HT1080 (cell line): ENCODE measurements around a stretch of chr6.

DNA sequence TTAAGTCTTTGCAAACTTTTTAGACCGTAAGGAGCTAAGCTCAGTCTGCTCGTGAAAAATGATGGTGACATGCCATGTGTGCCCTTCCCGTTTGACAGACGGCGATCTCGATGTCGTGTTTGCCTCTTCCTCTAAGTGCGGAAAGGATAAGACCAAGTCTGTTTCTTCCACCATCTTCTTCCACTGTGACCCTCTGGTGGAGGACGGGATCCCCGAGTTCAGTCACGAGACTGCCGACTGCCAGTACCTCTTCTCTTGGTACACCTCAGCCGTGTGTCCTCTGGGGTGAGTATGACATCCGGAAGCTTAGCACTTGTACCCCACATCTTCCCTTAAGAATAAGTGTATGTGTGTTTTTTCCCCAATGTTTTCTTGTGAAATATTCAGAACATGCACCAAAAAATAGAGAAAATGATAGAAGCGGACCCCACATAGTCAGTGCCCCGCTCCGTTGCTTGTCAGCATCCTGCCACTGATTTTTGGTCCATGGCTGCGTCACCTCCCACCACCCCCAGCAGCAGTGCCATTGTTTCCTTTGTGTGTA lies 25.2 kb upstream of the SLC22A1 start:
RAMPAGE:
- cytosol, long total RNA: no peak
- long total RNA: no peak
- nucleus, long total RNA: no peak

RAMPAGE:
- cytosol, long total RNA: no peak
- long total RNA: no peak
- nucleus, long total RNA: no peak
Observed at GRCh38 chr6:160108770-160109675, 12.6 kb upstream of the SLC22A1 start.

DNA sequence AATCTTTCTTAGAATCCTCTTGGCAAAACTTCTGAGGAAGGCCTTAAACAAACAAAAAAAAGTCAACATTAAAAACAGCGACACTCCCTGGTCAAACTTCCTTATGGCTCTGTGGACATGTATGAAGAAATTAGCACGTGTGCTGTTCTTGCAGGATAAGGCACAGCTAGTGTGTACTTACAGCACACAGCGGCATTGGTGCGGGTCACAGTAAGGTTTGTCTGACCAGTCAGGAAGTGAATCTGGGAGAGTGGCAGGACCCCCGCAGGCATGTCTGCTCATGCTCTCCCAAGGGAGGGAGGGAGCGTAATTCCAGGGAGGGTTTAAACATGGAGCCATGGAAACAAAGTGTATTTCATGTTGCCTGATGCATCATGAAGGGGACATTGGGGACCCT lies 38.9 kb downstream of the SLC22A1 start:
RAMPAGE:
- cytosol, long total RNA: no peak
- long total RNA: no peak
- nucleus, long total RNA: no peak

GRCh38 chr6:160299928-160300358 lies 41.3 kb upstream of the SLC22A2 start:
RAMPAGE:
- cytosol, long total RNA: no peak
- long total RNA: no peak
- nucleus, long total RNA: no peak

RAMPAGE:
- cytosol, long total RNA: no peak
- long total RNA: no peak
- nucleus, long total RNA: no peak
Observed at GRCh38 chr6:160362606-160363358, 14.6 kb downstream of the SLC22A3 start.

DNA sequence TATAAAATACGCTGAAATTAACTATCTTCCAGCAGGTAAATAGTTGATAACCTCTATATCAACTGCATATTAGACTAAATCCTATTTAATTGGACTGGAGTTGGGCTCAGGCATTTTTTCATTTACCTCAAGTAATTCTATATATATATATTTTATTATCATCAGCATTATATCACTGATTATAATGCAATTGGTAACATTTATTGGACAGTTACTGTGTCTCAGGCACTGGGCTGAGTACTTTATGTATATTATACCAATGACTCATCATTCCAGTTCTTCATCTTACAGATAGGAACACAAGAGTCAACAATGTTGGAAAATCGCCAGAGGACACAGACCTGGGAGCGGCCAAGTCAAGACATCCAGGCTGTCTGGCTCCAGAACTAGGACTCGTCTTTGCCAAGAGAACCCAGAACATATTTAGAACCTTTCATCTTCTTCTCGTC lies 43.1 kb downstream of the SLC22A3 start:
RAMPAGE:
- cytosol, long total RNA: no peak
- long total RNA: no peak
- nucleus, long total RNA: no peak

DNA sequence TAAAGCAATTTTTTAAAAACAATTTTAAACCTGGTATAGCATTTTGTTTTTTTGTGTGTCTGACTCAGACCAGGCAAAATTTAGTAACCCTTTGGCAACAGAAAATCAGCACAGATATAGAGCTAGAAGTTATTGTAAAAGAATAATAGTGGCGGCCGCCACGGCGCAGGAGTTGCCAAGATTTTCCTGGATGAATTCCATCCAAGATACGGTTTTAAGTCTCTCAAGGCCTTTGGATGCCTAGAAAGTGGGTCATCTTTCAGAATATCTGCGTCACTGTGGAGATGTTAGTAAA lies 82.9 kb downstream of the SLC22A3 start:
RAMPAGE:
- cytosol, long total RNA: no peak
- long total RNA: no peak
- nucleus, long total RNA: no peak

GRCh38 chr6:160704679-160705275 lies 2.7 kb downstream of the PLG start:
RAMPAGE:
- cytosol, long total RNA: no peak
- long total RNA: no peak
- nucleus, long total RNA: no peak

DNA sequence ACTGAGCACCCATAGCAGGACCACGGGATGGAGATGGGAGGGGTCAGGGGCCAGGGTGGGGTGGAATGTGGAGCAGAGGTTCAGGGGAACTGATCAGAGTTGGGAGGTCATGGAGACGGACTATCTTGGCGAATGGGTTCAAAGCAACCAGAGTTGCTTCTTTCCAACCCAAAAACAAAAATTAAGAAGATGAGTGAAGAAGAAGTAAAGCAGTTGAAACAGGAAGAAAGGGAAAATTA lies 5.1 kb downstream of the PLG start:
RAMPAGE:
- cytosol, long total RNA: no peak
- long total RNA: no peak
- nucleus, long total RNA: no peak

DNA sequence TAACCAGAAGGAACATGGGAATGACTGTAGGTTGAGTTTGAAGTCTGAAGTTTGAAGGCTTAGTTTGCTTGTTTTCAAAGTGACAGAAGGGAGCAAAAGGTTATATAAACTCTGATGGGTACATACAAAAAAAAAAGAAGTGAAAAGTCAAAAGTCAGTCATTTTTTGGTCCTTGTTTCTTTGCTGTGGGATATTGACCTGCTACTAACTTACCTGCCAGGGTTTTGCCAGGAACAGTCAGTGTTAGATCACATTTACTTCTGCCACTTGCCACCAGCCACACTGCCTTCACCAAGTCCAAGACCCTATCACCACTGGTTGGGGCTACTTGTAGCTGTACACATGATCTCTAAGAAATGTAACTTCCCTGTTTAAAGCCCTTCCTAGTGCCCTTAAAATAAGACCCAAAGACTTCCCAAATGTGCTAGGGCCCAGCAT lies 7.0 kb downstream of the PLG start:
RAMPAGE:
- cytosol, long total RNA: no peak
- long total RNA: no peak
- nucleus, long total RNA: no peak

RAMPAGE:
- cytosol, long total RNA: no peak
- long total RNA: no peak
- nucleus, long total RNA: no peak
Observed at GRCh38 chr6:160930339-160931618, 60.8 kb upstream of the MAP3K4 start.

GRCh38 chr6:161048469-161048992 lies 57.0 kb downstream of the MAP3K4 start:
RAMPAGE:
- cytosol, long total RNA: no peak
- long total RNA: no peak
- nucleus, long total RNA: no peak

DNA sequence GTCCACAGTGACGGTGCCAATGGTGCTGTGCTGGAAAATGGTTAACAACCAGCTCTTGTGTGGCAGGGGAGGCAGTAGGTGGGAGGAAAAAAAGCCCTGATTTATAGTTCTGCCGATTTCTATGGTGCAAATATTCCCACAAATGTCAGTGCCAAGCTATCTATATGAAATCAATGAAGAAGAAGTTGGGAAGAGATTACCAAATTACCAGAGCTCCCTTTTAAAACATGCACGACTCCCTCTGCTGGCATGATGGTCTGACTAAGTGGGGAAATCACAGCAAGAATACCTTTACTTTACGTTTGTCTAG lies 55.7 kb downstream of the AGPAT4 start:
RAMPAGE:
- cytosol, long total RNA: no peak
- long total RNA: no peak
- nucleus, long total RNA: no peak

DNA sequence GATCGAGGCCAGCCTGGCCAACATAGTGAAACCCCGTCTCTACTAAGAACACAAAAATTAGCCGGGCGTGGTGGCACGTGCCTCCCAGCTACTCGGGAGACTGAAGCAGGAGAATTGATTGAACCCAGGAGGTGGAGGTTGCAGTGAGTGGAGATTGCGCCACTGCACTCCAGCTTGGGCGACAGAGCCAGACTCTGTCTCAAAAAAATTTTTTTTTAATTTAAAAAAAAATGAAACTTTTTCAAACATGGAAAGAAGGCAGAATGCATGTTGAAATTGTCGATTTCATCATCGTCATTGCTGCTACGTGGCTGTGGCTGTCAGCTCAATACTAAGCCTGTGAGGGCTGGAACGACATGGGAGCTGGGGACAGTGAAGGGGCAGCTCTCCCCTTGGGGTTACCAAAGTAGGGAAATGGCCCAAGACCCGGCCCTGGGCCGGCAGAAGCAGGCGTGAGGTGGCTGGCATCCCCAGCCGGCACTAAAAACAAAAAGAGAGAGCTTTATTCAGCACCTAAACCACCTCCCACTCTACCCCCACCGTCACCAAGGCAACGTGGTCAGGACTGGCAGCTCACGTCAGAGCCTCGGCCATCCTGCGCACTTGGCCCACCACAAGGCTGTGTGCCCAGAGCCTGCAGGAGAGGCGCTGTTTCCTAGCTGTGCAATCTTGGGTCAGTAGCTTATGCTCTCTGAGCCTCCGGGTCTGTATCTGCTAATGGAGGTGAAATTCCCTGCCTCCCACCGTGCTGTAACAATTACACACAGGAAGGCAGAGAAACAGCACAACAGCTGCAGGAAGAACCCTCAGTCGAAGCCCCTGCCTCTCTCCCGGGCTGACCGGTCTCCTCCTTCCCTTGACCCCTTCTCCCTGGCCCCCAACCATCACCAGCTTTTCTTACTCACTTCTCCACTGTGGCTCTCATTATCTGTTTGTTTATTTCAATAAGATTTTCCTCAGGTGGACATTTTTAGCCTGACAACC lies 30.7 kb downstream of the AGPAT4 start:
RAMPAGE:
- cytosol, long total RNA: no peak
- long total RNA: no peak
- nucleus, long total RNA: no peak

DNA sequence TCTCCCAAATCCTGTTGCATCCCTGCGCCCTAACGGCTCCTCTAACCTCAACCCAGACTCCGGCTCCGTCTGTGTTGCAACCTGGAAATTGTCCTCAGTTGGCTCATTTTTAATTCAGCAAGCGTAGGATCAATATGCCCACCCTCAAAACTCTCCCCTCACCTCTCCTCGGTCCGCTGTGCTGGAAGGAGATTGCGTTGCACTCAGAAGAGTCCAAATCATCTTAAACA lies 409 bp upstream of the AGPAT4 start:
RAMPAGE:
- cytosol, long total RNA: no peak
- long total RNA: no peak
- nucleus, long total RNA: no peak

DNA sequence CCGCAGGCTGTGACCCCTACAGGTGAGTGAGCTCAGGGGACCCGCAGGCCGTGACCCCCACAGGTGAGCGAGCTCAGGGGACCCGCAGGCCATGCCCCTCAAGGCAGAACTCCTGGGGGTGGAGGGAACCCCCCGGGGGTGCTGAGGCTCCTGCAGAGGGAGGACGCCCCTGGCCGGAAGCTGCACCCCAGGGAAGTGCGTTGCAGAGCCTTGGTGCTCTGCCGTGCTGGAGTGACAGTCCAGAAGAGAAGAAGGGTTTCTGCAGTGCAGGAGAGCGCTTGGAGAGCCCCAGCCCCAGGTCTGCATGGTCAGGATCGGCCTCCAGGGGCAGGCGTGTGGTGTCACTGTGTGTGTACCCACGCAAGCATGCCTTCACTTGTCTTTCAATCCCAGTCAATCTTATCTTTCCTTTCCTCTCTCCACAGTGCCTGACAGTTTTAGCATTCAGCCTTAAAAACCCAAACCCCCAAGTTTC lies 101.2 kb upstream of the AGPAT4 start:
RAMPAGE:
- cytosol, long total RNA: no peak
- long total RNA: no peak
- nucleus, long total RNA: no peak

DNA sequence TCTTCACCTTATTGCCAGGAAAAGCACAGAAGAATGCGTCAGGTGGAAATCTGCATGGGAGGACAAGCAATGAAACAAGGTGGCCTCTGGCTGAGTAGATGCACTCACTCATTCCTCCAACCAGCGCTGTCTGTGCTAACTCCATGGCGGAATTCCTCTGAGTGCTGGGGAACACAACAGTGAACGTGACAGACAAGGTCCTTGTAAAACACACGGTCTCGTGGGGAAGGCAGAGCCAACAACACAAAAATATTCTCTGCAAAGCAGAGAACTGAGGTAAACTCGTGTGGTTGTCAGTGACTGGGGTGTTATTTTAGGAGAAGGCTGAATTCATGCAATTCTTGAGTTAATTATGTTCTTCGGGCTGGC lies 339.8 kb downstream of the PRKN start:
RAMPAGE:
- cytosol, long total RNA: no peak
- long total RNA: no peak
- nucleus, long total RNA: no peak

DNA sequence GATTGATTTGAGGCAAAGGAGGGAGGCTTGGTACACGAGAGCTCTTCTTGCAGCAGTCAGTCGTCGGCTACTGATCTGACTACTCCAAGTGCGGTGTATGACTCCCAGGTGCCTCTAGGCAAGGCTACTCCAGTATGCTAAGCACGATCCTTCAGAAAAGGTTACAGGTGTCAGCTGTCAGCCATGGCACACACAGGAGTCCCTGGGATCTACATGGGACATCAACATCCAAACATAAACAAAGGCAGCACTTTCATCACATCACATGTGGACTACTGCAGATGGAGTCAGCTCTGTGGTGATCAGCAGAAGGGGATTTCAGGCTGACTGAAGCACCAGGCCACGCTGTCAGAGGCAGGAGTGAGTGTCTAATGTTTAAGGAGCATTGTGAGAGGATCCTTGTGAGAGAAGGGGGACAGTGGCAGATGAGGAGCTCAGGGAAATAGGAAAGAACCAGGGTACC lies 32.3 kb downstream of the PACRG start:
RAMPAGE:
- cytosol, long total RNA: no peak
- long total RNA: no peak
- nucleus, long total RNA: no peak

GRCh38 chr6:163053894-163054471 lies 326.2 kb downstream of the PACRG start:
RAMPAGE:
- cytosol, long total RNA: no peak
- long total RNA: no peak
- nucleus, long total RNA: no peak

GRCh38 chr6:163086107-163086843 lies 328.2 kb upstream of the QKI start:
RAMPAGE:
- cytosol, long total RNA: no peak
- long total RNA: no peak
- nucleus, long total RNA: no peak